Pericardium (tissue), 1 donor: ENCODE results near the genes METTL1 and EEF1AKMT3.

DNA sequence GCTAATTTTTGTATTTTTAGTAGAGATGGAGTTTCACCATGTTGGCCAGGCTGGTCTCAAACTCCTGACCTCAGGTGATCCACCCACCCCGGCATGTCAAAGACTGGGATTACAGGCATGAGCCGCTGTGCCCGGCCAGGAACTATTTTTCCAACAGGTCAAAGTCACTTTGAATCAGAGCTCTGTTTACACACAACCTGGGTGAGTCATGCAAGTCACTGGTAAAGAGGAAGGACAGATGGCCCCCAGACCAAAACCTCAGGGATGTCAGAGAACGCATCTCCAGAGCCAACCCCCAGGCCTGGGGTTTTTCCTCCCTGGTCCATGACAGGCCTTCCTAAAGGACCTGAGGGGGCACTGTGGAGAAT, 9.4 kb downstream of the STAT6 start:
- RRBS: no CpG with 5 or more reads among the region's 4 CpGs

DNA sequence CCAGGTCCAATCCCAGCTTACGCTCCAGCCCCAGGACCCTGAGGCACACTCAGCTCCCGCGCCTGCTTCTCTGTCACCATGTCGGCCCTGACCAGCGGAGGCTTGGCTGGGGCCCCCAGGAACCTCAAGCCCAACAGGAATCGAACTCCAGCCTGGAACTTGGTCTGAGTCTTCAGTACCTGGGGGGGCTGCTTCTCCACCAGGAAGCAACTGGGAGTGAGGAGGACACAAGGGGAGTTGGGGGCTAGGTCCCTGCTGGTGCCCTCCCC, 6.1 kb downstream of the STAT6 start:
- RRBS: no CpG with 5 or more reads among the region's 6 CpGs

GRCh38 chr12:57148647-57149137, 20.4 kb downstream of the LRP1 start:
- RRBS: no CpG with 5 or more reads among the region's 3 CpGs

DNA sequence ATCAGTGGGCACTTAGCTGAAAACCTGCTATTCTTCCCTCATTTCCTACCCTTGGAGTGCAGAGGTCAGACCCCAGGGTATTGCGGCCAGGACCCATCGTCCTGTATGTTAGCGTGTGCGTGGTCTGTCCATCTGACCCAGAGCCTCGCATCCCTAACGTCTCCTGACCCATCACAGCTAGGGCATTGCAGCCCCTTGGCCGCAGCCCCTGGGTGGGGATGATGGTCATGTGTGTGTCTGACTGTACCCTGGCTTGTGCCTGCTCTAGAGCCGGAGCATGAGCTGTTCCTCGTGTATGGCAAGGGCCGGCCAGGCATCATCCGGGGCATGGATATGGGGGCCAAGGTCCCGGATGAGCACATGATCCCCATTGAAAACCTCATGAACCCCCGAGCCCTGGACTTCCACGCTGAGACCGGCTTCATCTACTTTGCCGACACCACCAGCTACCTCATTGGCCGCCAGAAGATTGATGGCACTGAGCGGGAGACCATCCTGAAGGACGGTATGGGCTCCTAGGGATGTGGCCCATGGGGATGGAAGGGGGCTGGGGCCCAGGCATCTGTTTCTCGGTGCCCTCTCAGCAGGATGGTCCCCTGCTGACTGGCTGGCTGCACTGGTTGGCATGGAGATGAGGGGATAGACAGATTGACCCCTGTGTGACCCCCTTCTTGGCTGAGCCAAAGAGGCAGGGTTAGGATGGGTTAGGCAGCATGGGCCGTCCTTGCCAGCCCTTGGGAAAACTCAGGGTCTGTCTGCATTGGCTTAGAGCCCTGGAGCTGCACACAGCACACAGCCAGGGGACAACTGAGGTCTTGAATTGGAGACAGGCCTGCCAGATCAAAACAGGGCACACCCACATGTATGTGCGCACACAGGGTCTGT, 30.1 kb downstream of the LRP1 start:
- RRBS: 55% methylated on average over 6 of the region's 22 CpGs

DNA sequence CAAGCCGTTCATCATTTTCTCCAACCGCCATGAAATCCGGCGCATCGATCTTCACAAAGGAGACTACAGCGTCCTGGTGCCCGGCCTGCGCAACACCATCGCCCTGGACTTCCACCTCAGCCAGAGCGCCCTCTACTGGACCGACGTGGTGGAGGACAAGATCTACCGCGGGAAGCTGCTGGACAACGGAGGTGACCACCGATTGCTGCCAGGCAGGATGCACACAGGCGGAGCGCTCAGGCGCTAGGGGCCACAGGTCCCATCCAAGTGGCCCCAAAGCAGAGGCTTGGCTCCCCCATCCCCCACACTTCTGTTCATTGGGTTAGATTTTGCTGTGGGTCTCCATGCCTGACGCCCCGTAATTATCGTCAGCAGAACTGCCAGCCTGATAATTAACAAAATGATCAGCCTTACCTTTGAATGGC, 40.7 kb upstream of the NXPH4 start:
- RRBS: 29% methylated on average over 1 of the region's 22 CpGs

GRCh38 chr12:57185452-57186062, 31.0 kb upstream of the NXPH4 start:
- RRBS: 86% methylated on average over 9 of the region's 31 CpGs

- RRBS: no CpG with 5 or more reads among the region's 21 CpGs
Measured at GRCh38 chr12:57186984-57187778, 29.4 kb upstream of the NXPH4 start.

DNA sequence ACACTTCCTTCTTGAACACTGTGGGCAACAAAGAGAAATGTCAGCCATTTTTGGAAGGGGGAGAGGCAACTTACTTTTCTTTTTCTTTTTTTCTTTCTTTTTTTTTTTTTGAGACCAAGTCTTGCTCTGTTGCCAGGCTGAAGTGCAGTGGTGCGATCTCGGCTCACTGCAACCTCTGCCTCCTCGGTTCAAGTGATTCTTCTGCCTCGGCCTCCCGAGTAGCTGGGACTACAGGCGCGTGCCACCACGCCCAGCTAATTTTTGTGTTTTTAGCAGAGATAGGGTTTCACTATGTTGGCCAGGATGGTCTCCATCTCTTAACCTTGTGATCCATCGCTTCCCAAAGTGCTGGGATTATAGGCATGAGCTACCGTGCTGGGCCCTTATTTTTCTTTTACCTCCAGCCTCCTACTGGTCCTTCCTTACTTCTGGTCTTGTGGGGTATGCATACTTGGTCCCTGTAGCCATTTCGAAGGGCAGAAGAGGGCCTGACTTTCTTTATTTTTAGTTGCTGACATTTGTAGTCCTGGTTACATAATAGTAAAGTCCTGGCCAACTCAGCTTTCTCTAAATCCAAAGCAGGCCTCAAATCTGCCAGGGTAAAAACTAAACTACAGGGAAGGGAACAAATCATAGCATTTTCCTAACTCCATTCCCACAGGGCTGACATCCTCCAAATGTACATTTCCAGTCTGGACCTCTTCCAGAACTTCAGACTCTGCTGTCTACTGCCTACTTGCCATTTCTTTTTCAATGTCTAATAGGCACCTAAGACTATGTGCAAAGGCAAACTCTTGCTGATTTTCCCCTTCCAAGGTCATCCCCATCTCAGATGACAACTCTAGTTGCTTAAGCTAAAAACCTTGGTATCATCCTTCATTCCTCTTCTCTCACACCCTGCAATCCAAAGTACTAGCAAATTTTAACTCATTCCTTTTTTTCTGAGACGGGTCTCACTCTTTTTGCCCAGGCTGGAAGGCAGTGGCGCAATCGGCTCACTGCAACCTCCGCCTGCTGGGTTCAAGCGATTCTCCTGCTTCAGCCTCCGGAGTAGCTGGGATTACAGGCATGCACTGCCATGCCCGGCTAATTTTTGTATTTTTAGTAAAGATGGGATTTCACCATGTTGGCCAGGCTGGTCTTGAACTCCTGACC, 2.2 kb downstream of the DDIT3 start:
- RRBS: no CpG with 5 or more reads among the region's 18 CpGs

GRCh38 chr12:57613868-57614961, 3.0 kb downstream of the ARHGEF25 start:
- RRBS: no CpG with 5 or more reads among the region's 19 CpGs

GRCh38 chr12:57617938-57618265, 6.7 kb downstream of the ARHGEF25 start:
- RRBS: no CpG with 5 or more reads among the region's 9 CpGs

GRCh38 chr12:57621811-57622010, 10.5 kb downstream of the ARHGEF25 start:
- RRBS: 3% methylated on average over 6 of the region's 16 CpGs

GRCh38 chr12:57722888-57723521, 15.5 kb downstream of the AGAP2 start:
- RRBS: no CpG with 5 or more reads among the region's 9 CpGs

- RRBS: 25% methylated on average over 4 of the region's 31 CpGs
Measured at GRCh38 chr12:57725850-57726463, 12.6 kb downstream of the AGAP2 start.

DNA sequence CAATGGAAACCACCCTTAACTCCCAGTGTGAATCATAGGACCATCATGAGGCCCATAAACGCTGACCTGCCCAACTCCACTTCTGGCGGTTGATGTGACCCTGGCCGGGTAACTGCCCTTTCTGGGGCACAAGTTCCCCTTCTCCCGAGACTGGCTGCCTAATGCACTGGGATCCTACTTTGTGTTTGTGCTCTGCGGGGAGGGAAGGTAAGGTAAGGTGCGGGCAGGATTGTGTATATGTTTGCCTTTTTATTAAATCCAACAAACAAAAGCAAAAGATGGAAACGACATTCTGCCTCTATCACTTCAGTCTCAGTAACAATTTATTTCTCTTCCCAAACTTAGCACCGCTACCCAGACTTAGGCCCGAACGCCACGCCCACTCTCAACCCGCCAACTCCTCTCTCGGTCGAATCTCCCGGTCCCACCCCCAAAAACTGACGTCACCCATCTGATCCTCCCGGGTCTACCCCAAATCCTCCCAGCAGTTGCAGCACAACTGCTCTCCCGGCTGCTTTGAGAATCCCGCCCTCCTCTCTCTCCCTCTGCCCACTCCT, 413 bp downstream of the METTL1 start:
- RRBS: 3% methylated on average over 4 of the region's 19 CpGs

GRCh38 chr12:57771971-57772353, at the start of gene METTL1:
METTL1 (minus strand) TSS chr12:57772105.
- RRBS: 0% methylated on average over 4 of the region's 24 CpGs

GRCh38 chr12:57772354-57773176, at the start of gene EEF1AKMT3:
EEF1AKMT3 (plus strand) TSS chr12:57772614.
- RRBS: 2% methylated on average over 7 of the region's 63 CpGs

- RRBS: no CpG with 5 or more reads among the region's 5 CpGs
Measured at GRCh38 chr12:57892647-57893139, 46.2 kb upstream of the CTDSP2 start.

GRCh38 chr12:57905271-57905743, 36.1 kb upstream of the ATP23 start:
- RRBS: no CpG with 5 or more reads among the region's 11 CpGs

GRCh38 chr12:58781576-58782131, 138.7 kb downstream of the LRIG3 start:
- RRBS: no CpG with 5 or more reads among the region's 7 CpGs

DNA sequence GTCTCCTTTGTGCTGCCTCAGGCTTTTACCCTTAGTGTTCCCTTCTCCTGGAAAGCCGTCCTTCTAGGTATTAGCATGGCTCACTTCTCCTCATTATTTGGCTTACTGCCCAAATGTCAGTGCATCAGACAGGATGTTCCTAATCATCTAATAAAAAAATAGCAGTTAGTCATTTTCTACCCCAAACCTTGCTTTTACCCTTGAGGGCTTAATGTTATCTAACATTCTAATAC, 109.0 kb upstream of the SLC16A7 start:
- RRBS: no CpG with 5 or more reads among the region's 1 CpG